Ishikawa (cell line): ENCODE measurements around a stretch of chr1.

- RRBS = no CpG with 5 or more reads among the region's 3 CpGs
Observed at GRCh38 chr1:228297721-228298147, 89.9 kb downstream of the OBSCN start.

- RRBS = no CpG with 5 or more reads among the region's 22 CpGs
Observed at GRCh38 chr1:228367637-228368592, 38.7 kb downstream of the TRIM11 start.

GRCh38 chr1:228401975-228402465 lies 4.6 kb downstream of the TRIM11 start:
- RRBS = no CpG with 5 or more reads among the region's 9 CpGs

DNA sequence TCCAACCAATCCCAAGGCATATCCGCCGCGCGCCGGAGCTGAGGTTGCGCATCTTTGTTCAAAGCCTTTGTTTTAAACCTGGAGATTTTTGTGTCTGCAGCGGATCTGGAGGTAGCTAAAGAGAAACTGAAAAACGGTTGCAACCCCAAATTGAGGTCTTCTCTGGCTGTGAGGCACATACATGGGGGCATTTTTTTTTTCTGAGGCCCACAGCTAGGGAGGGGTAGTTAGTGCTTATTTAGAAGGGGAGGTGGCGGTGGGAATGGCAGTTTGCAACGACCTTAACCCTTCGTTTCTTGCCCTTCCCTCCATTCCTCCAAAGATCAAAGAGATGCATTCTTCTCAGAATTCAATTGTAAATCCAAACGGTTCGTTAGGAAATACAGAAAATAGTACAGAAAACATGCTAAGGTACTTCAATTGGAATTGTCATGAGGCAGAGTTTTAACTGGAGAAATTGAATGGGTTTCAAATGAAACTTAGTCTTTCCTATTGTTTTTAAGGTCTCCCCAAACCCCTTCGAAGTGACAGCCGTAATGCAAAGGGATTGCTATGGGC lies 7.0 kb downstream of the H2BC26 start:
- RRBS = 22% methylated on average over 5 of the region's 15 CpGs

DNA sequence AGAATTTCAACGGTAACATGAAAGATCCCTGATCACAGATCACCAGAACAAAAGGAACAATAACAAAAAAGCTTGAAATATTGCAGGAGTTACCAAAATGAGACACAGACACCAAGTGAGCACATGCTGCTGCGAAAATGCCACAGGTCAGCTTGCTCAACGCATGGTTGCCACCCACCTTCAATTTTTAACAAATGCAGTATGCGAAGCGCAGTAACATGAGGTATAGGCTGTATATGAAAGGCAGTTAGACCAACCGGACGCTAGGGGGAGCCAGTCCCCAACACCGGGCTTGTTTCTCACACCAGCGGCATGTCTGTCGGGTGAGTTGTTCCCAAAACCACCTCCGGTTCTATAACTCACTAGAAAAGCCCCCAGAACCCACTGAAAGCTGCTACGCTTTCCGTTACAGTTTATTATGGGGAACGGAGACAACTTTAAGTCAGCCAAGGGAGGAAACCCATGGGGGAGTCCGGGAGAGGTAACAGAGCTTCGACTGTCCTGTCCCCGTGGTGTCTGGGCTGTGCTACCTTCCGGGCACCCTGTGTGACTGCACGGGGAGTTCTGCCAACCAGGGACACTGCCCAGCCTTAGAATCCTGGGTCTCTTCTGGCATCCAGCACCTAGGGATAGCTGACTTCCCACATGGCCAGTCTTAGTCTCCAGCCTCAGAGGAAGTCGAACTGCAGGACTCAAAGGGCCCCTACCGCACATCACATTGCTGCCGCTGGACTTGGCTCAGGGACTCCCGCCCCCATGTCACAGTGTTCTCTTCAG lies 13.9 kb downstream of the RNF187 start:
- RRBS = 41% methylated on average over 8 of the region's 23 CpGs

DNA sequence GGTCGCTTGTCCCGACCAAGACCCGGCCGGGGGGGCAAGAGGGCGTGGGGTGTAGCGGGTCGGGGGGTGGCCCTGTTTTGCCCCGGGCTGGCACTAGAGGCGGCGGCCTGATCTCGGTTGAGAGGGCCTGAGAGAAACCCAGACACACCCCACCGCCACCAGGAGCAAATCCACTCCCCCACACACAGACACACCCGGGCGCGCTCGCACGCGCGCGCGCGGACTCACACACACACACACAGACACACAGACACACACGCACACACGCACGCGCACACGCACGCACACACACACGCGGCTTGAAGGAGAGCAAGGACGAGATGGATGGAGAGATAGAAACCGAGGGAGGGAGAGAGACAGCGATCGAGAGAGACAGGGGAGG lies 97.7 kb upstream of the RHOU start:
- RRBS = no CpG with 5 or more reads among the region's 34 CpGs

GRCh38 chr1:228948340-228948698 lies 213.0 kb downstream of the RHOU start:
- RRBS = no CpG with 5 or more reads among the region's 8 CpGs

- RRBS = no CpG with 5 or more reads among the region's 10 CpGs
Observed at GRCh38 chr1:228949601-228950101, 214.4 kb downstream of the RHOU start.

DNA sequence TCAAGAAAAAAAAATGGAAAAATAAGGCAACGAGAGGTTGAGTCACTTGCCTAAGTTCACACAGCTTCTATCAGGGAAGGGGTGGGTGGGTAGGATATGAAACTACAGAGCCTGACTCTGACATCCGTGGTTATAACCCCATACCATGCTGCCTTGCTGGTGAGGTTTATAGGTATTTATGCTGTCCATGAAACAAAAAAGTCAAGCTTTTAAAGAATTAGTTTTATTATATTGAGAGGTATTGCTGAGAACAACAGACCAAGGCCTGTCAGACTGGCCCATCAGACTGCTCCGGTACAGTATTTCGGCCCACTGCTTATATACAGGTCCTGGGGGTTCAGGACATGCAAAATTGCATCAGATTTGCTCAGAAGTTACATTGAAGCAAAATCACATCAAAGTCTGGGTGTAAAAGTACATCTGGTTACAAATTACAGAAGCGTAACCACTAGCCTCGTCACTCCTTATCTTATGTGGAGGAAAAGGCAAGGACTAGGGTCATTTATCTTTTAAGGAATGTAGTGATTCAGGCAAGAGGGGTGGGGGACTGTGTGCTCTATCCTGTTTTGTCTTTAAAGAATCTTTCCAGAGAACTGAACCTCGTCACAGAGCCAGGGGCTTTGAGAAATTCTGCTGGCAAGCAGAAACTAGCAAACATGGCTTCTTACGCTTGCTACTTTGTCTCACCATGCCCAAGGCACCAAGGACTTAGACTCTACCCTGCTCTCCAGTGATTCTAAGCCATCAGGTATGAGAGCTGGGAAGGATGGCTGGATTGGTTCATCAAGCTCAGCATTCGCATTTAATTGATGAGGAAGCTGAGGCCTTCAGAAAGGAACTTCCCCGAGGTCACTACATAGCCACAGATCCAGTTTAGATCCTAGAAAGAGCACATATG lies 61.2 kb upstream of the RAB4A start:
- RRBS = no CpG with 5 or more reads among the region's 10 CpGs

DNA sequence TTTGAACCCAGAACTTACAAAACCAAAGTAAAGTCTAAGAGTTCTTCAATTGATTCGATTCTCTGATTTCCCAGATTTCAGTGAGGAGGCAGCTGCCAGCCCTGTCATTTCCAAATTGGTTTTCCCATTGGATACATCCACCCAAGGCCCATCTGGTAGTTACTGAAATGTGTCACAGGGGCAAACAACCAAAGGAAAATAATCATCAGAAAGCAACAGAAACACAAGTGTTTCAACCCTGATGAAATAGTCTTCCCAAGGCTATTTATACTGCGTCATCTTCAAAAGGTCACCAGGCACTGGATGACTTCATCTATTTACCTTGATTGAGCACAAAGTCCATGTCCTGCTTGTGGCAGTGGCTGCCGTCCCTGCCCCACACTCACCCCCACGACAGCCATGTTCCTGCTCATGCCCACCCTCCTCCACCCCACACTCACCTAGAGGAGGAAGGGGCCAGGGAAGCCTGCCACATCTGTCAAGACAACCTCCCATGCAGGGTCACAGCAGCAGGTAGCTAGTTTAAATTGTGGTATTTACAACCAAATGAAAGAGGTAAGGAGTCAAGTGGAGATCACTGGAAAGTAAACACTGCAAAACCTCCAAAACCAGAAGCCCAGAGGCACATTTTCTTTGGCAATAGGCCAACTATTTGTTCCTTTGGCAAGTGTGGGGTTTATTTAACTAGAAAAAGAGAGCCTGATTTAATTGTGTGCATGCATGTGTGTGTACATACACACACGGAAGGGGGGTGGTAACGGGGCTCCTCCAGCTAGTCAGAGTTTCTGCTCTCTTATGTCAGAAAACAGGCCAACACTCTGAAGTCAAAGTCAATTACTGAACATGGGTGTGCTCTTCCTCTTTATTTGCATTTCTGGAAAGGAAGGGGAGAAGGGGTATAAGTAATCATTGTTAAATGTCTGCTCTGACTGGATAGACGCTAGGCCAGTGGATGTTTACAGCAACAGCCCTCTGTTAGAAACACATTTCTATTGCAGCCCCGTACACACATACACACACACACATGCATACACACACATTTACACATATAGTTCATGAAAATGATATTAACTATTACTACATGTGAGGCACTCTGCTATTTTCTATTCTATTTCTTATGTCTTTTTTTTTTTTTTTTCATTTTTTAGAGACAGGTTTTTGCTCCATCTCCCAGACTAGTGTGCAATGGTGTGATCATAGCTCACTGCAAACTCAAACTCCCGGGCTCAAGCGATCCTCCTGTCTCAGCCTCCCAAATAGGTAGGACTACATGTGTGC lies 49.4 kb upstream of the RAB4A start:
- RRBS = no CpG with 5 or more reads among the region's 10 CpGs

DNA sequence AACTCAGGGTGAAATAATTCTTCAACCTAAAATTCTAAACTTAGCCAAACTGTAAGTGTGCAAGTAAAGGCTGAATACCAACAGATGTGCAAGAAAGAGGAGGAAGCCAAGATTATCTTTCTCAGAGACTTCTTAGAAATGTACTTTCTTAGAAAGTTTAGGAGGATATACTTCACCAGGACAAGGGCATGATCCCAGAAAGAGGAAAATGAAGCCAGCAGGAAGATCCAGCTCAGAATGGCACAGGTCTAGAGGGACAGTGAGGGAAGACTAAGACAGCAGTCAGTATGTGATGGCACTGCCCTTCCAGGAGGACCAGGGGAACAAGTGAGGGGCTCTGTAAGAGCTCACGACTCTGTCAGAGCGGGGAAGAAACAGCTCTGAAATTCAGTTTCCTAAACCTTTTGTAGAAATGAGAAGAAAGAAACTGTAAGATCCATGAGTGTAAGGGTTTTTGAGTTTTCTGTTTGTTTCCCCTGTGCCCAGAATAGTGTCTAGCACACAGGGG lies 20.3 kb downstream of the RAB4A start:
- RRBS = no CpG with 5 or more reads among the region's 2 CpGs

GRCh38 chr1:229325669-229326267 lies 17.1 kb downstream of the CCSAP start:
- RRBS = no CpG with 5 or more reads among the region's 8 CpGs

GRCh38 chr1:229341320-229341781 lies 1.5 kb downstream of the CCSAP start:
- RRBS = no CpG with 5 or more reads among the region's 16 CpGs

- RRBS = 2% methylated on average over 19 of the region's 54 CpGs
Observed at GRCh38 chr1:229557843-229558384, 593 bp downstream of the ABCB10 start.

- RRBS = no CpG with 5 or more reads among the region's 4 CpGs
Observed at GRCh38 chr1:229624752-229624956, 1.3 kb downstream of the TAF5L start.

GRCh38 chr1:229863580-229864574 lies 203.2 kb upstream of the GALNT2 start:
- RRBS = no CpG with 5 or more reads among the region's 17 CpGs

- RRBS = no CpG with 5 or more reads among the region's 26 CpGs
Observed at GRCh38 chr1:230119825-230120920, 53.1 kb downstream of the GALNT2 start.

- RRBS = no CpG with 5 or more reads among the region's 14 CpGs
Observed at GRCh38 chr1:230124736-230125612, 57.9 kb downstream of the GALNT2 start.

DNA sequence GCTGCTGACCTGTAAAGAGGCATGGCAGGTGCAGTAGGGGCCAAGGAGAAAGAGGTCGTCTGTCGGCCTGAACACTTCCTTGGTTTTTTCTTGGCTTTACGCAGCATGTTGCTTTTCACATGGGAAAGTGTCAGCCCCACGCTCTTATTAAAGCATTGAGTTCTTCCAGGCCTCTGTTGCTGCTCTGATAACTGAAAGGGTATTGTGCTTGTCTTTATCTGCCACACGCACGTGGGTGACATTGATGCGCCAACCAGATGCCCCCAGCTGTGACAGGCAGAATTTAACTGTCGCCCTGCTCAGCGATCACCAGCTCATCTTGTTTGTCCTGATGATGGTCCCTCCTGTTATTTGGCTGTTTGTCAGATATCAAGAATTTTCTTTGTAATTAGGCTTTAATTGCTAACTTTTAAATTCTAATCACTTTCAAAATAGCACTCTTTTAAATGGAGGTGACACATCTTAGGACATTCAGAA lies 76.5 kb downstream of the GALNT2 start:
- RRBS = no CpG with 5 or more reads among the region's 9 CpGs

DNA sequence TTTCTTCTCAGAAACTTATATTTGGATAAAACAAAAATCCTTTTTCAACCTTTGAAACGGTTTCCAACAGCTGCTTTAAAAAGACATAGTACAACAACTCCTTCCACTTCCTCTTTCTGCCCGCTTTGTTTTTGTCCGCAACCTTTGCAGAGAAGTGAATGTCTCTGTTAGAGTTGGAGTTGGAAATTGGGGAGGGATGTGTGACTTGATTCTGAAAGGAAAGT lies 83.2 kb downstream of the GALNT2 start:
- RRBS = no CpG with 5 or more reads among the region's 3 CpGs